Tibial artery (tissue), 1 donor: ENCODE measurements around the genes GOLGA6L10 and WHAMM.

- PRO-cap = no peak
Observed at GRCh38 chr15:82349361-82349816, at the start of gene GOLGA6L10. Gene GOLGA6L10 (minus strand): TSS chr15:82349475.

DNA sequence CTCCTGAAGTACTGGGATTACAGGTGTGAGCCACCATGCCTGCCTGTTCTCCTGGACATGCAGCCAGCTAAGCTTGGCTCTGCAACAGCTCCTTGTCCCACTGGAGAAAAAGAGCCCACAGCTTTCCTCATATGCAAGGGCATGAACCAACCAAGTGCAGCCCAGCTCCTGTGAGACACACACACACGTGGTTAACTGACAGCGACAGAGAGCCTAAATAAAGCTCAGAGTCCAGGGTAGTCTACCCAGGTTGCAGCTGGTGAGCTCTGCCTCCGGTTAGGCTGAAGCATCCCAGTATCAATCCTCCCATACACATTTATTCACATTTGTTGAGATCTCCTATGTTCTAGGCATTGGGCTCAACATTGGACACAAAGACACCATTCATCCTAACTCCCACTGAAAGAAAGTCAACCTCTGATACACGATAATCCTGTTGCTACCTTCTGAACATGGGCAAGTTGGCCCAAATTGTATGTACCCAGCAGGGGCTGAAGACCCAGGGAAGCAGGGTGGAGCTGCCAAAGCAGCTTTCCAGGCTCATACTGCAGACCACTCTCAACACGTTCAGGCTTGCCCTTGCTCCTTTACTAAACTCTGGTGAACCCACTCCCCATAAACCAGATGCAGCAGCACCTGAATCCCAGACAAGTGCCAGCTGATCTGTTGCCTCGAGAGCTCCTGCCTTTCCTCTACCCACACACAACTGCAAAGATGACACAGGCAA lies 4.1 kb downstream of the RPS17 start:
- PRO-cap = no peak

- PRO-cap = no peak
Observed at GRCh38 chr15:82536752-82537128, 3.5 kb downstream of the RPS17 start.

DNA sequence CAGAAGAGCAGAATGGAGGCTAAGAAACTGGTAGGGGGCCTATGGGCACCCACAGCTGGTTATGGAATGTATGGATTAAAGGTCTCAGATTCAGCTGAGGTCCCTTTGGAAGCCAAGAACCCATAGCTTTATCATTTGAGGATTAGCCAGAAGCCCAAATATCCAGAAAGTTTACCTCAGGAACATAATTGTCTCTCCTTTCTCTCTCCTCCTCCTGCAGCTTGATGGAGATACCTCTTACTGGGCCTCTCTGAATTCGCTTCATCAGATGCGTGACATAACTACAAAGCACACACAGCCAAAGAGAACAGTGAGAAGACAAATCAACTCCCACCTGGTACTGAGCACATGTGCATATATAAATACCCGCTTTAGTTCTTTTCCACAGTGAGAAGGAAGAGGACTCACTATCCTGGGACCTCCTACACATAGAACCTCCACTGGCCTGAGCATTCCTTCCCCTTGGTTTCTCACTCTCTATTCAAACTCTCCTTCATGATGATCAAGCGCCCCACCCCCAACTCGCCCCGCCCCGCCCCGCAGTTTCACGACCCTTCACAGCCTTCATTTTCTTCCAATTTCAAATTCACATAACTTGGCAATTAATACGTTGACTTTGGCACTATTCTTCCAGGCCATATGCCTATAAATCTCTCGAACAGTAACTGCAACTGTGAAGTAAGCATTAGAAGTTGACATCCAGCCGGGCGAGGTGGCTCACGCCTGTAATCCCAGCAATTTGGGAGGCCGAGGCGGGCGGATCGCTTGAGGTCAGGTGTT lies 1.4 kb downstream of the RPS17 start:
- PRO-cap = no peak

DNA sequence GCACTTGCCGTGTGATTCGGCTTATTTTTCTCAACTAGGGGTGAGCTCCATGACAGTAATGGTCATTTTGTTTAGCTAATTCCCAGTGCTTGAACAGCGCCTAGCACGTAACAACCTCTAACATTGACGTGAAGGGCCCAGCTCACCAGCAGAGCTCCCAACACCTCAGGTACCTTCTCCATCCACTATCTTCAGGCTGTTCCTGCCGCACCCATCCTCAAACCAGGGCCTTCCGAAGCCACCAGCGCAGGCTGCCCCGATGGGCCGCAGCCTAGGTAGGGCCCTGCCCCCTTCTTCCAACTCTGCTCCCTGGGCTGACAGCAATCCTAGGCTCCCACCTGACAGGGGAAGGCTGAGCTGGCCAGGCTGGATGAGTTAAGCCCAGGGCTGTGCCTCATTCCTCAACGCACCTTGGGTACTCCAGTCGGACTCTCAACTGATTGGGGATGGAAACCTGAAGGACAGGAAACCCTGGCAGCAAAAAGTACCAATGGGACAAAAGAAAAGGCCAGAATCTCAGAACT lies 824 bp upstream of the RPS17 start:
- PRO-cap = no peak

DNA sequence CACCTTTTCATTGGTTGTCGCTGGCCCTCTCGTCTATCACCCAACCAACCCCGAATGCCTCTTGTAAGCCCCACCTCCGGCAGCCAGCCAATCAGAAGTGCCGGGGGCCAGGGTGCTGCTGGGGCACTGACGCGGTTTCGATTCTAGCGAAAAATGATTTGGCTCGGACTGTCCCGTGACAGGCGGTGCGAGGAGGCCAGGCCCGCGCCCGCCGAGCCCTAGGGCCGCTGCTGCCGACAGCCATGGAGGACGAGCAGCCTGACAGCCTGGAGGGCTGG lies at the start of gene WHAMM:
WHAMM (plus strand) TSS at position 144 of the 278 bp plus-strand sequence.
- PRO-cap = unidirectional peak, plus-strand start at position 94 of the sequence; unidirectional peak, plus-strand start at position 178 of the sequence

DNA sequence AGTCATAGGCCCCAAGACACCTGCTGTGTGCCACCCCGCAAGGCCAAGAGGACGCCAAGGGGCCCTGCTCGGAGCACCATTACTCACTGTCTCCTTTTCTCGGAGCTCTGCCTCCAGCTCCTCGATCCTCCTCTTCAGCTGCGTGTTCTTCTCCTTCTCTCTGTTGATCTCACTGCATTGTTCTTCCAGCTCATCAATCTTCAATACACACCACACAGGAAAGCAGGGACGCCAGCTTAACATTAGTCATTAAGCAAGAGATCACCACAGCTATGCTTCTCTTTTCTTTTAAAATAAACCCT lies 42.6 kb downstream of the WHAMM start:
- PRO-cap = no peak

DNA sequence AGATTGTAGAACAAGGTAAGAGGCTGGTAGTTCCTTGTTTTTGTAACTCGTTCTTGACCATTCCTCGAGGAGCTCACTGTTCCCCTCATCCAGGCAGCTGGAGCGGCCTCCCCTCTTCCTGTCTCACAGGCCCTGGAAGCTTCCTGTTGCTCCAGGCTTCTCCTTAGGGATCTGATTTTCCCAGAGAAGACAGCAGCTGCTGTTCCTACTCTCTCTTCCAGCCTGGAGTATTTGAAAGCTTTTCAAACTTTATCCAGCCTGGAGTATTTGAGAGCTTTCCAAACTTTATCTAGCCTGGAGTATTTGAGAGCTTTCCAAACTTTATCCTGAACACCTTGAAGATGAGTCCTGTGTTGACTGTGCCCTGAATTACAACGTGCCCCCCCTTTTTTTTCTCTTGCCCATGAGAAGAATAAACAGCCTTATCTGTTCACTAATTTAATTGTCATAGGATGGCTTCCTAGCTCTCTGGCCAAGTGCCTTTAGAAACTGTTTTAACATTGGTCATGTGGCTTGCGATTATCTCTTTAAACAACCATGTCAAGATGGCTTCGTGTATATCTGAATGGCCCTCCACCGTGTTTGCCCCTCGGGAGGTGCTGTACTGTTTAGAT lies 4.7 kb downstream of the ADAMTSL3 start:
- PRO-cap = no peak

DNA sequence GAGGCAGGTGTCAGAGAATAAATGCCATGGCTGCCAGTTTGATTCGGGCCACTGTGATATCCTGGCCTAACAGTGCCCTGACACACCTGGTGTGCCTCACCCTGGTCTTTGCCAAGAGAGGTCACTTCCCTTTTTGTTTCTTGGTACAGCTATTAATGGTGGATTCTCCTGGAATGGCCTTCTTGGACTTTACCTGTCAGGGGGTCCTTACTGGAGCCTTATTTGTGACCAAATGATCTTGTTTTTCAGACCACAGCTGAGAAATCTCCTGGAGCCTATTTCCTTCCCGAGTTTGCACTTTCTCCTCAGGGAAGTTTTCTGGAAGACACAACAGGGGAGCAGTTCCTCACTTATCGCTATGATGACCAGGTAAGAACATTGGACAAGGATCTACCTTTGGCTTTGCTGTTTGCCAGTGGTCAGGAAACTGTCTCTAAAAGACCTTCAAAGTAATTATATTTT lies 50.2 kb downstream of the ADAMTSL3 start:
- PRO-cap = no peak

DNA sequence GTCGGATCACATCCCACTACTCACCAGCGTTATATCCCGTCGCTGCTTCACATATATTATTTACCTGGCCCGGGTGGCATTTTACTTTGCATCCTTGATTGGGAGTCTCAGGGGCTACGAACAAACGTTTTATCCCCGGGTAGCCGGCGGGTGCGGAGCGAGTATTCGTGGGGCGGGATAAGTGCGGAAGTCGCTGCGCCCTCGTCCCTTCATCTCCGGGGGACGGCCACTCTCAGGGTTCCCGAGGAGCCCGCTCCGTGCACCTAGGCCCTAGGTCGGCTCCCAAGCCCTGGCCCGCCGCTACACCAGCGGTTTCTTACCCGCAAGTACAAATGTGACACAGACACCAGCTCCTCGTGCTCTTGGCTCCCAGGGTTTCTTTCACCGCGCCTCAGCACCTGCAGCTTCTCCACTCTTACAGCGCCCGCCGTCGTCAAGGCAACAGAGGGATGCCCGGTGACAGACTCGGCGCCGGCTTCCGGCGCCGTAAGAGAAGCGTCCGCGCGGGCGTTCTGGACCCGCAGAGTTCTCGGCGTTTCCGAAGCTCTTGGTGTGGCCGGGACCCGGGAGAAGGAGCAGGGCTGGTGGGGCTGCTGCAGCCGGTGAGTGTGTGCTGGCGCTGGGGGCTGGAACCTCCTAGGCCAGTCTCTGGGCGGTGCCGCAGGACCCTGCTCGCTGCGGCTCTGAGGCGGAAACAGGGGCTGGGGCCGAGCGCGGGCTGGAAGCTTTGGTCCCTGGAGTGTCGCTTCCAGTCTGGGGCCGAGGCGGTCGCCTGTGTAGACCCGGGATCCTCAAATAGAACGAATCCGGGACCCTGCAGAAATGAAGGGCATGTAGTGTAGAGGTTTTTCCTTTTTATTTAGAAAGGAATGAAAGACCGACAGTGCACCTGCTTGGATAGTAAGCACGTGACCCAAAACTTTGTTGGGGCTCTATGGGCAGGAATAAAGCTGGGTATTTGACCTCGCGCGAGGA lies 155.6 kb upstream of the GOLGA6L4 start:
- PRO-cap = no peak

DNA sequence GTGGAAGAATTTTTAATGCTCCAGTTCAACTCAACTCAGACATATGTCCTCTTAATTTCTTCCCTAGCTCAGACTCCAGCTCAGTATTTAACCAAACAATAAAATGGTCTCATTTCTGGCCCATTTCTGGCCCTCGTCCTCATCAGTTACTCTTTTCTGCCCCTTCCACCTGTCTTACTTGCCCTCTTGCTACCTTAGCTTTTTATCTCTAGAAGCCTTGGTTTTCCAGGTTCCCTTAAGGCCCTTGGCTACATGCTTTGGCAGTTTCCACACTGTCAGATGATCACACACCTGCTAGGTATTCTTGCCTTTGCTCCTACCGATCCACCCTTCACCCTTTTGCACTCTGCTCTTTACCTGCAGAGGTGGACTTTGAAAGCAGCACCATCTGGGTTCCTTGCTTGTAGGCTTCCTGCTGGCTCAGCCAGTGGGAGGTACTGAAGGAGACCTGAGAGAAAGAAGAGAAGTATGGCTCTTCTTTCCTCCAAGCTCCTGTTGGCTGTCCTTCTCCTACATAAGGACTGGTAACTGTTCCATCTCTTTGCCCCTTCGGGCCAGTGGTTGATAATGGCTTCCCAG lies 7.4 kb upstream of the ZNF592 start:
- PRO-cap = no peak

GRCh38 chr15:84784934-84785361 lies 32.2 kb upstream of the ALPK3 start:
- PRO-cap = no peak

GRCh38 chr15:84885740-84886221 lies 1.3 kb downstream of the SLC28A1 start:
- PRO-cap = no peak

DNA sequence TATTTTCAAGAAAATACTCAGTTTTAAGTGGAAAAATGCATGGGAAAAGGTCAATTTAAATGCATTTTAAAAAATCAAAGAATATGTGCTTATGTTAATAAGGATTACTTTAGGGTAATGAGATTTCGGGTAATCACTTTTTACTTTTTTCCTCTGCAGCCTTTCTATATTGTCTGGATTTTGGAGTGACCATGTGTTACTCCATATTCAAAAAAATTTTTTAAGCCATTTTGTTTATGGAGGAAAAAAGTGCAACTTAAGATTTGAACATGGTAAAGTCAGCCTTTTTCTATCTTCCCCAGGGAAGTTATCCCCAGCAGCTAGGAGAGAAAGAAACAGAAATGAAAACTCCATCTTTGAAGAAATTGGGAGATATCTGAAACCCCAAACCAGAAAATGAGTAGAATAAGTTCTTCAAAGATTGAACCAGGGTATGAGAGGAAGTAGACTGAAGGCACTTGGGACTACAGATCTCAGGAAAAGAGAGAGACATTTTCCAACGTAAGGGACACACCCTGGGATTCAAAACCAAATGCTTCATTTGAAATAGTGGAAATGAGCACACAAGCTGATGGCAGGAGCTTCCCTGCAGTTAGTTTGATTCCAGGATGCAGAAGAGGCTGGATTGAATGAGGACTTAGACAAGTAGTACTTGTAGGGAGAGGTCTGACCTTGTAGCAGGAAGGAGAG lies 51.2 kb downstream of the PDE8A start:
- PRO-cap = no peak

GRCh38 chr15:85097506-85098167 lies 116.0 kb downstream of the PDE8A start:
- PRO-cap = no peak

DNA sequence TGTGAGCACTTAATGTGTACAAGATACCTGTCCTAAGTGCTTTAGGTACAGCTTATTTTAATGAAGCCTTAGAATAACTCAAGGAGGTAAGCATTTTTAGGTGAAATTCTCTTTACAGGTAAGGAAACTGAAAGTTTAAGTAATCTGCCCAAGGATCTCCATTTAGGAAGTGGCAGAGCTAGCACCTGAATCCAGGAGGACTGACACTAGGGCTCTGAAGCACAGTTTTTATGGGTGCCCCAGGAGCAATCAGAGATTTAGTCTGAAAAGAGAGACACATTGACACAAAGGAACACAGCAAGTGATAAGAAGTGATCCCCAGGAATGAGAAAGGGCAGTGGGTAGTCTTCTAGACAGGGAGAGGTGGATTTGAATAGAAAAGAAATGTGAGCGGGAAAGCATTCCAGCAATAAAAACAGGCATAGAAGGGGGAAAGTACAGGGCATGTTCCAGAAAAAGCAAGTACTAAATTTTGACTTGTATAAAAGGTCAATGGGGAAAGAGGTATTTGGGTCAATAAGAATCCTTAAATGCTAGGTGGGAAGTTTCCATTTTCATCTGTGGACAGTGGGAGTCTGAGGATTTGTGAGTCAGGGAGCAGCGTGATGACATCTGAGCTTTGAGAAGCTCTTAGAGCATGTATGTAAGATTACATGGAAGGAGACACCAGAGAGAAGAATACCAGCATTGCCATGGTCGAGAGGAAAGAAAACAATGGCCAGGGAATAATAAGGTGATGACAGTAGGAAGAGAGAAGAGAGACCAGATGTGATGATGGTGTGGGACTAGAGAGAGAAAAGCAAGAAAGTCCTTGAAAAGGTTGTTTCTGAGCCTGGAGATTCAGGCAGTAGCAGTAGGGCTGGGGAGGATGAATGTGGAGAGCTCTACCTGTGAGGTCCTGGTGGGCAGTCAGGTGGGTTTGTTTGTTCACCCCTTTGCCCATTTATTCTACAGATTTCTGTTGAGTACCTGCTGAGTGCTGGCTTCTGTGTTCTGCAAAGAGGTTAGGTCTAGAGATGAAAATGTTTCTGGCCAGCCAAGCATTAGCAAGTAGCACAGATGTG lies 119.7 kb downstream of the PDE8A start:
- PRO-cap = no peak

- PRO-cap = no peak
Observed at GRCh38 chr15:85234452-85235105, 145.8 kb upstream of the AKAP13 start.

DNA sequence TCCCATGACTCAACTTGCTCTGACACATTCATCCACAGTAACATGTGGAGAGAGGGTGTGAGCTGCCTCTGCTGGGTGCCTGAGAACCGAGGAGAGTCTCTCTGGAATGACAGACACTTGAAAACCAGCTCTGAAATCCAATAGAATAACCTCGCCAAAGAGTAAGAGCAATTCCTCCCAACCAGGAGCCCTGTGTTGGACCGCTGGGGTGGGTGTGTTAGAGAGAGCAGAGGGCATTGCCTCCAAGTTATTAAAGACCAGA lies 35.8 kb upstream of the AKAP13 start:
- PRO-cap = no peak

- PRO-cap = no peak
Observed at GRCh38 chr15:85346689-85347094, 33.7 kb upstream of the AKAP13 start.

GRCh38 chr15:85357827-85358536 lies 22.4 kb upstream of the AKAP13 start:
- PRO-cap = no peak